ENCODE results near the genes TCF3 and KLF16.

DNA sequence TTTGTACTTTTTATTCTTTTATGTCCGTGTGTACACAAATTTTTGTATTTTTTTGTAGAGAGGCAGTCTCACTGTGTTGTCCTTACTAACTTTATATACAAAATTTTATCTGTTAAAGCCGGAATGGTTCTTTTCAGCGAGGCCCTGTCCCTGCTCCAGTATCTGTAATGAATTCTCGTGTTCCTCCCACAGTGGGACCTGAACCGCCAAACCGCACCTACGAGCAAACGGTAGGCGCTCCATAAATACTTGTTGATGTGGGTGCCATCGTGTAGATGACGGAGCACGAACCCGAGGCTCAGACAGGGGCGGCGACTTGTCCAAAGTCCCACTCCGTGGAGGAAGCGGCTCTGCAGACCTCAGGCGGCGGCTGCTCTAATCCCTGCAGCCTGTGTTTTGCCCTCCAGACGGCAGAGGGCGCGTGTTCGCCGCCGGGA, 297 bp upstream of the RPS15 start:
- PRO-cap: no peak
- RAMPAGE, long total RNA, 4 experiments: no peak in any of the 4 experiments

GRCh38 chr19:1441752-1442658, 3.8 kb downstream of the RPS15 start:
- PRO-cap: no peak
- RAMPAGE, long total RNA, 4 experiments: no peak in any of the 4 experiments

- PRO-cap: no peak
- RAMPAGE, long total RNA, 4 experiments: no peak in any of the 4 experiments
Measured at GRCh38 chr19:1443858-1444599, 5.8 kb downstream of the RPS15 start.

DNA sequence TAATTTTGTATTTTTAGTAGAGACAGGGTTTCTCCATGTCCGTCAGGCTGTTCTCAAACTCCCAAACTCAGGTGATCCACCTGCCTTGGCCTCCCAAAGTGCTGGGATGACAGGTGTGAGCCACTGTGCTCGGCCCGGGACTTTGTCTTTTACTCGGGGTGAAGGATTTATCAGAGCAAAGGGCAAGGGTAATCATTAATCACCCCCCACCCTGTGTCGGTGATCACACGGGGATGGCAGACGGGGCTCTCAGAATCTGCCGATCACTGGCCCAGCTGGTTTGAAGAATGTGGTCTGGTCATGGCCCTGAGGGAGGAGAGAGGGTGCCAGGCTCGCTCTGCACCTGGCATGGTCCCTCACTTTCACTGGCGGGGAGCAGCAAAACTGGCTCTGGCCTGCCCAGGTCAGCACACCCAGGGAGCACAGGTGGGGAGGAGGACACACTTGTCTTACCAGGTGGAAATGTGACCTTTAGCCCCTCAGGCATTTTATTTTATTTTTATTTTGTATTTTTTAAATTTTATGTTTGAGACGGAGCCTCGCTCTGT, 10.2 kb downstream of the REEP6 start:
- PRO-cap: no peak
- RAMPAGE, long total RNA, 4 experiments: no peak in any of the 4 experiments

- PRO-cap: unidirectional peak, minus-strand start at chr19:1652636
- RAMPAGE, long total RNA, 4 experiments: no peak in any of the 4 experiments
Measured at GRCh38 chr19:1651994-1652986, at the start of gene TCF3. Gene TCF3, minus strand, starts transcription at chr19:1652615.

DNA sequence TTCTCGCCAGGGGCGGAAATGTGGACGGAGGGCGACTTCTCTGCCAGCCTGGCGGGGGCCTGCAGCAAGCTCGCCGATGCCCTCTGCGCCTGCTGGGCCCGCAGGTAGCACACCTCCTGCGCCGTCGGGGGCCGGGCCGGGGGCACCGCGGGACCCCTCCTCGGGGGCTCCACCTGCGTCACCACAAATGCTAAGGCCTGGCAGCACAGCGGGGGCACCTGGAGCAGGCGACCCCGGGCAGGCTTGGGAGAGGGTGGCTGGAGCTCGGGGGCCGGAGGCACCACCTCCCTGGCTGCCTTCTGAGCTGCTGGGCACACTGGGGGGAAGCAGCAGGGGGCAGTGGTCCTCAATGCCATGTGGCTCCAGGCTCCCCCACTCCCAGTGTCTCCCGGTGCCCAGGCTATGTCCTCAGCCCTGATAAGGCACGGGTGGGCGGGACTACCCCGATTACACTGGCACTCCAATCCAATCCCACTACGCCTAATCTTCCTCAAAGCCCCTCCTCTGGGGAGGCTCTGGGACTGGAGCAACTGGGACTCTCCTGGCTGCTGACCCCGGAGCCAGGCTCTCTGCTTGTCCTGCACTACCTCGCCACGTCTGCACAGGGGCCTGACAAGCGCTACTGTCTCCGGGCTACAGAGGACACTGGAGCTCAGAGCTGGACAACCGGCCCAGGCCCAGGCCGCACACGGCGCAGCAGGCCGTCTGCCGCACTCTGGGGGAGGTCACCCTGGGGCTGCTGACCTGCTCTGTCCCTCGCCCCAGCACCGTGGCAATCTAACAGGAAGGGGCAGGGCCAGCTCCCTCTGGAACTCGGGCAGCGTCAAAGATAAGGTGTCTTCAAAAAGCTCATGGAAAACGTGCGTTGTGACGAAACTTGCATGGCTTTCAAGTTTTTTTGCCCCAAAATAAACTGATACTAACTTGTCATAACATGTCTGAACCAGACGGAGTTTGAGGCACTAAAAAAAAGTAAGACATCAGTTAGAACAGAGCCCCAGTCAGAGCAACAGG, 11.8 kb upstream of the ATP8B3 start:
- PRO-cap: no peak
- RAMPAGE, long total RNA, 4 experiments: no peak in any of the 4 experiments

DNA sequence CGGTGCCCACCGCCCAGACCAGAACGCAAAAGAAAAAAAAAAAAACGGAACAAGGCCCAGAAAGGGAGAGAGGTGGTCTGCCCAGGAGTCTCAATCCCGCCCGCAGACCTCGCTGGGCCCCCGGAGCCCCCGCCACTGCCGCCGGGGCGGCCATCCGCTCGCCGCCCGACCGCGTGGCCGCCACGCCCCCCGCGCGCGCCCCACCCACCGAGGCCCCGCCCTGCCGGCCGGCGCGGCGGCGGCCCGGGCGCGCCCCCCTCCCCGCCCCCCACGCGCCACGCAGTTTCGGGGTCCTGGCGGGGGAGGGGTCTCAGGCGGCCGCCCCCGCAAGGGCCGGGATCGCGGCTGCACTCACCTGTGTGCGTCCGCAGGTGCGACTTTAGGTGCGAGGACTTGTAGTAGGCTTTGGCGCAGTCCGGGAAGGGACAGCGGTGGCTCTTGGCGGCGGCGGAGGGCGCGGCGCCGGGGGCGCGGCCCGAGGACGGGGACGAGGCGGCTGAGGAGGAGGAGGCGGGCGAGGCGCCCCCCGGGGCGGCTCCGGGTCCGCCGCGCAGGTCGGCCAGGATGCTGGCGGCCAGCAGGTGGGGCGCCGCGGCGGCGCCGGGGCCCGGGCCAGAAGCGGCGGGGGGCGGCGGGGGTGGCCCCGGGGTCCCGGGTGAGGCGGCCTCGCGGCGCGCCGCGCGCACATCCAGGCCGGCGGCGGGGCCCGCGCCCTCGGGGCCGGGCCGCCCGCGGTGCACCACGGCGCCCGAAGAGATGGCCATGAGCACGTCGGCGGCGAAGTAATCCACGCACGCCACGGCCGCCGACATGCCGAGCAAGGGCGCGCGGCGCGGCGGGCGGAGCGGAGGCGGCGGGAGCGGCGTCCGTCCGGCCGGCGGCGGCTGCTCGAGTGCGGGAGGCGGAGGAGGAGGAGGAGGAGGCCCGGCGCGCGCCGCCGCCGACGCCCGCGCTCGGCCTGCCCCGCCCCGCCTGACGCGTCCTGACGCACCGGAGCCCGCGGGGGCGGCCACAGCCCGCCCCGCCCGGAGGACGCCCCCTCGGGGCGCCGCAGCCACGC, at the start of gene KLF16:
Gene KLF16, minus strand, starts transcription at position 894 of the 1,060 bp plus-strand sequence.
- PRO-cap: unidirectional peak, minus-strand start at position 890 of the sequence; unidirectional peak, minus-strand start at position 974 of the sequence
- RAMPAGE, long total RNA, 4 experiments: no peak in any of the 4 experiments

- PRO-cap: no peak
- RAMPAGE, long total RNA, 4 experiments: no peak in any of the 4 experiments
Measured at GRCh38 chr19:1864603-1865281, 1.4 kb upstream of the KLF16 start.

GRCh38 chr19:1881797-1883051, 3.1 kb downstream of the ABHD17A start:
- PRO-cap: no peak
- RAMPAGE, long total RNA, 4 experiments: no peak in any of the 4 experiments

GRCh38 chr19:1927671-1928176, 13.2 kb upstream of the CSNK1G2 start:
- PRO-cap: no peak
- RAMPAGE, long total RNA, 4 experiments: no peak in any of the 4 experiments

- PRO-cap: no peak
- RAMPAGE, long total RNA, 4 experiments: no peak in any of the 4 experiments
Measured at GRCh38 chr19:1942951-1943130, 1.9 kb downstream of the CSNK1G2 start.

- PRO-cap: no peak
- RAMPAGE, long total RNA, 4 experiments: no peak in any of the 4 experiments
Measured at GRCh38 chr19:2021678-2022101, 6.2 kb upstream of the BTBD2 start.

DNA sequence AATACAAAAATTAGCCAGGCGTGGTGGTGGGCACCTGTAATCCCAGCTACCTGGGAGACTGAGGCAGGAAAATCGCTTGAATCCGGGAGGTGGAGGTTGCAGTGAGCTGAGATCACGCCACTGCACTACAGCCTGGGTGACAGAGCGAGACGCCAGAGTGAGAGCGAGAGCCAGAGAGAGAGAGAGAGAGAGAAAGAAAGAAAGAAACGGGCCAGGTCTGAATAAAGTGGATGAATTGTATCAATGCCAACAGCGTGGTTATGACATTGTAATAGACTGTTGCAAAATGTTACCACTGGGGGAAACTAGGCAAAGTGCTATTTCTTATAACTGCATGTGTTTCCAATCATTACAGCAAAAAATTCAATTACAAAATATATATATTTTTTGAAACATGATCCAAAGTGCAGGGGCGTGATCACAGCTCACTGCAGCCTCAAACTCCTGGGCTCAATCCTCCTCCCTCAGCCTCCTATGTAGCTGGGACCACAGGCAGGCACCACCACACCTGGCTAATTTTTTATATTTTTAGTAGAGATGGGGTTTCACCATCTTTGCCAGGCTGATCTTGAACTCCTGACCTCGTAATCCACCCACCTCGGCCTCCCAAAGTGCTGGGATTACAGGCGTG, 11.9 kb upstream of the BTBD2 start:
- PRO-cap: no peak
- RAMPAGE, long total RNA, 4 experiments: no peak in any of the 4 experiments

DNA sequence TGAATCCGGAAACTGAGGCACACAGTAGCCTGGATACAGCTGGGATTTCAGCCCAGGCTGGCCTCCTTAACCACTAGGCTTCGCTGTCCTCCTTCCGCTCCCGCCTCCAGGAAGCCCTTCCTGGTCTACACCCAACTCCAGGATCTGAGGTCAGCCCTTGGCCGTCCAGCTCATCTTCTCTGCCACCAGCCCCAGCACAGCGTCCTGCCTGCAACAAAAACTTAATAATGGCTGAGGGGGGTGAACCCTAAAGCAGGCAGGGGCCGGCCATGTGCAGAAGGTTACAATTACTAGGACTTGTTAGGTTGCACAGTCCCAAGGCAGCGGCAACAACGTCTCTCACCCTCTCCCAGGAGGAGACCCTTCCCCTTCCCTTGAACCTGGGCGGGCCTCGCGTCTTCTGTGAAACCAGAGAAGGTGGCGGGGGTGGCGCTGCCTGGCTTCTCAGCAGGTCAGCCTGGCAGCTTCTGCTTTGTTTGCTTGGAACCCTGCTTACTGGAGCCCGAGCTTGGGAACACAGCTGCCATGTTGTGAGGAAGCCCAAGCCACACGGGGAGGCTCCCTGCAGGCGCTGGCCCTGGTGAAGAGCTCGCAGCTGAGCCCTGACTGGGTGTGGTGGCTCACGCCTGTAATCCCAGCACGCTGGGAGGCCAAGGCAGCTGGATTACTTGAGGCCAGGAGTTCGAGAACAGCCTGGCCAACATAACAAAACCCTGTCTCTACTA, 15.5 kb downstream of the MKNK2 start:
- PRO-cap: no peak
- RAMPAGE, long total RNA, 4 experiments: no peak in any of the 4 experiments

- PRO-cap: no peak
- RAMPAGE, long total RNA, 4 experiments: no peak in any of the 4 experiments
Measured at GRCh38 chr19:2041049-2041667, 9.9 kb downstream of the MKNK2 start.

GRCh38 chr19:2046996-2048009, 3.7 kb downstream of the MKNK2 start:
- PRO-cap: no peak
- RAMPAGE, long total RNA, 4 experiments: no peak in any of the 4 experiments

DNA sequence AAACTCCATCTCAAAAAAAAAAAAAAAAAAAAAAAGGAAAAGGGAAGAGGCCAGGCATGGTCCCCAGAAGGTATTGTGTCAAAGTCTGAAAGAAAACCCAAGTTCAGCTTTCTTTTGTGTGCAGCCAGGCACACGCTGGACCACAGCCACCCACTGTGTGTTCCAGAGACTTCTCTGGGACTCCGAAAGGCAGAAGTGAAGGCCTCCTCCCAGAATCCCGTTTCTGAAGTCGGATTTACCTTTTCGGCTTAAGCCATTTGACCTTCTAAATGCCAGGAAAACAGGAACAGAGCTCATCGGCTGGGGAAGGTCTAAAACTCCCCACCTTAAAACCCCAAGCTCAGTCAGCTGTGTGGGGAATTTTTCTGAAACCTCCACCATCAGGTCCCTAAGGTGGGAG, 3.4 kb downstream of the MOB3A start:
- PRO-cap: no peak
- RAMPAGE, long total RNA, 4 experiments: no peak in any of the 4 experiments

- PRO-cap: no peak
- RAMPAGE, long total RNA, 4 experiments: no peak in any of the 4 experiments
Measured at GRCh38 chr19:2099216-2100268, 2.8 kb downstream of the IZUMO4 start.

GRCh38 chr19:2135517-2135906, 15.9 kb downstream of the AP3D1 start:
- PRO-cap: no peak
- RAMPAGE, long total RNA, 4 experiments: no peak in any of the 4 experiments

GRCh38 chr19:2137428-2138070, 13.8 kb downstream of the AP3D1 start:
- PRO-cap: no peak
- RAMPAGE, long total RNA, 4 experiments: start-site peak on the minus strand in 1 of 4 experiments, at chr19:2137751-2137898 at its widest, 6 reads per replicate